Left ventricle myocardium (tissue), 1 donor: Measurements from ENCODE around the genes CACFD1 and RXRA.

DNA sequence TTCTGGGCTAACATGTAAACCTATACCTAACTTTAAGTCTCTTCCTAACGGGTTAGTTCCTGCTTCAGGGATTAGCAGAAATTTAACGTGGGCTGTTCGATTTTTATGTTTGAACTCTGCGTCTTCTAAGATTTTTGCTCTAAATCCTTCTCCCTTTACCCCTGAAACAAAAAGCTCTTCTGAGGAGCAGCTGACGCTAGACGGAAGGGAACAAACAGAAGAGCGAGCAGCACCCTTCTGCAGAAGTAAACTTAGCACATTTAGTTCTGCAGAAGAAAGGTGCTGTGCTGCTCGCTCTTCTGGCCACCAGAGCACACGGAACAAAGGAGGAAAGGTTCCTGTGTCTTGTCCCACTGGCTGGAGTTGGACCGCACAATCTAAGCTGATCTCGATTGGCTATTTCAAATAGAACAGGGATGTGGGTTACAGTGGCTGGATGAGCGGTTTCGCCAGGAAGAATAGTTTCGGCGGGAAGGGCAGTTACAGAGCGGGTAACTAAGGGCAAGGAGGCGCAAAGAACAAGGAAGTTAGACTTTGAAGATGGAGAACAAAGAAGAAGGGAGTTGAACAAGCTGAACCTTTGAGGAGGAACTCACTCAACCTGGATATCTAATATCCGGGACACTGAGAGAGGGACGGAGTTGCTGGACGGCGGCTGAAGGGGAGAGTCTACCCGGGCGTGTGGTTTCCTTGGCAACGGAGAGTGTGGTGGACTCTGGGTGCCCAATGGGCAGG lies 7.0 kb downstream of the GTF3C5 start:
- PRO-cap = no peak

DNA sequence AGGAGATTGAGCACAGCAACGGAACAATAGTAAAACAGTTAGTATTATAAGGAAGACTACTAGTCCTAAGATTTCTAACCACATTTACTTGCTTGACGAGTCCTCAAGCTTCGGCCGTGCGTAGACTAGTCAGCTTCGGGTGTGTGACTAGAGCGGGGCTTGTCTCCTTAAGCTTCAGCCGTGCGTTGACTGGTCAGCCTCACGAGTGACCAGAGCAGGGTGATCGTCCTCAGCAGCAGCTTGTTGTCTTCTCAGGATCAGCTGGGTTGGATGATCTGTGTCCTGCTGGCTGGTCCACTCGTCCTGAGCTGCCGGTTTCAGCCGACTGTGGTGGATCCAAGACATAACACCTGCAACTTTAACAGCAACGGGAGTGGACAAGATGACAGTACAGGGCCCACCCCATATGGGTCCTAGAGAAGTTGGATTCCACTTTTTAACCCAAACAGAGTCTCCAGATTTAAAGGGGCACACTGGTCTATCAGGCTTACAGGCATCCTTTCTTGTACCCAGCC lies 16.7 kb downstream of the CEL start:
- PRO-cap = no peak

DNA sequence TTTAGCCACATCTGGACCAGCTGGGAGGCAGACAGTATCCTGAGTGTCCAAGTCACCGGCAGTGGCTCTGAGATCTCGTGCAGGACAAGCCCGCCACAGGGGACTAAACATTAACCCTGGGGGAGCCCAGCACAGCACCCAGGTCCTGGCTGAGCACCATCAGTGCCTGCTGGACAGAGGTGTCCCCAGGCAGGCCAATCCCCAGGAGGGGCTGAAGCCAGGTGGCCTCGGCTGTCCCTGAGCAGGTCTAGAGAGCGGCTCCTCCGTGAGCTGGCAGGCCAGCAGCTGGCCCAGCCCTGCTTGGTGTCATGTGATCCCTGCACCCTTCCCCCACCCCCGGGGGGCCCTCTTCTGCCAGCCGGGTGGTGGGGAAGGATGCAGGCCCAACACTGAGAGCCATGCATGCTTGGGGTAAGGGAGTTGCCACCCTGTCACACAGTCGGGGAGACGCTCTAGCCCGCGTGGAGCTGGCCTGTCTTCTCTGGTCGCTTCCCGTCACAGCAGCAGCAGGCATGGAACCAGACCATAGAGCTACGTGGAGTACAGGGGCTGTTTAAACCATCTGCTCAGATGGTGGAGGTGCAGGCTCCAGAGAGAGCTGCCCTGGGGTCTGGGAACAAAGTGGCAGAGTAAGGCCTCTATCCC lies 7.1 kb downstream of the RALGDS start:
- PRO-cap = bidirectional peak, plus-strand start at position 347 of the sequence, minus-strand start at position 249 of the sequence

DNA sequence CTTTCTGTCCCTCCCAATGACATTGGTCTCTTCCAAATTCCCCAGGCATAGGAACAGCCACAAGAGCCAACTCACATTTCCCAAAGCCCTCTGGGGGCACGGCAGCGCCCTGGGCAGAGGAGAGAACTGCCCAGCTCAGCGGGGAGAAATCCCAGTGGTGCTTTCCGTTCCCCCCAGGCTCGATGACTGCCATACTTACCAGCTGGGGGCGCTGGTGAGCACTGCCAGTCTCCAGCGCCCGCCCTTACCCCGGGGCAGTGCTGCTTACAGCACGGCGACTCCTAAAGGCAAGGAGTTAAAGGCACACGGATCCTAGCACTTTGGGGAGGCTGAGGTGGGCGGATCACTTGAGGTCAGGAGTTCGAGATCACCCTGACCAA lies 30.0 kb upstream of the OBP2B start:
- PRO-cap = no peak

GRCh38 chr9:133350688-133351492 lies 2.9 kb downstream of the RPL7A start:
- PRO-cap = unidirectional peak, plus-strand start at chr9:133350847

- PRO-cap = unidirectional peak, minus-strand start at chr9:133459633; bidirectional peak, plus-strand start at chr9:133460007, minus-strand start at chr9:133459964; bidirectional peak, plus-strand start at chr9:133460273, minus-strand start at chr9:133460168
Observed at GRCh38 chr9:133459220-133460358, at the start of gene CACFD1. Gene CACFD1 (plus strand): TSS chr9:133459978.

- PRO-cap = no peak
Observed at GRCh38 chr9:133471834-133472366, 7.0 kb downstream of the SLC2A6 start.

DNA sequence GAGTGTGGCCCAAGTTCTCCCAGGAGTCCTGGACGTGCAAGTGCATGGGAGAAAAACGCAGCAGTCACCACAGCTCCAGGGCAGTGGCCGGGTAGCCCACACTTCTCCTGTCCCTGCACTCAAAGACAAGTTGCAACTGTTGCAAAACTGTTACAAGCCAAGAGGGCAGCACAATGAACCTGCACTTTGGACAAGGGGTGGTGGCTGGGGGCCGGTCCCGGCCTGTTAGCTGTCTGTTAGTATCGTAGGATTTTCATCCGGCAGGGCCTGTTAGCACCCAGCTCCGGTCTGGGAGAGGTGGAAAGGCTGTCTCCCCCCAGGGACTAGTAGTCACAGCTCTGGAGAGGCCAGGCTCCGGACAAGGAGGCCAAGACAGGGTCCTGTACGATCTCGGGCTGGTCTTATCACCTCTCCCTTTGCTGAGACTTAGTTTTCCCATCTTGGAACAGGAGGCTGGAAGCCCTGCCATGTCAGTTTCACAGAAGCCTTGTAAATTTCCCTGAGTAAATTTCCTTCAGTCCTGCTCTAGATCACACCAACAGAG lies 1.7 kb upstream of the SARDH start:
- PRO-cap = no peak

GRCh38 chr9:133842208-133842641 lies 104.1 kb upstream of the SARDH start:
- PRO-cap = no peak

DNA sequence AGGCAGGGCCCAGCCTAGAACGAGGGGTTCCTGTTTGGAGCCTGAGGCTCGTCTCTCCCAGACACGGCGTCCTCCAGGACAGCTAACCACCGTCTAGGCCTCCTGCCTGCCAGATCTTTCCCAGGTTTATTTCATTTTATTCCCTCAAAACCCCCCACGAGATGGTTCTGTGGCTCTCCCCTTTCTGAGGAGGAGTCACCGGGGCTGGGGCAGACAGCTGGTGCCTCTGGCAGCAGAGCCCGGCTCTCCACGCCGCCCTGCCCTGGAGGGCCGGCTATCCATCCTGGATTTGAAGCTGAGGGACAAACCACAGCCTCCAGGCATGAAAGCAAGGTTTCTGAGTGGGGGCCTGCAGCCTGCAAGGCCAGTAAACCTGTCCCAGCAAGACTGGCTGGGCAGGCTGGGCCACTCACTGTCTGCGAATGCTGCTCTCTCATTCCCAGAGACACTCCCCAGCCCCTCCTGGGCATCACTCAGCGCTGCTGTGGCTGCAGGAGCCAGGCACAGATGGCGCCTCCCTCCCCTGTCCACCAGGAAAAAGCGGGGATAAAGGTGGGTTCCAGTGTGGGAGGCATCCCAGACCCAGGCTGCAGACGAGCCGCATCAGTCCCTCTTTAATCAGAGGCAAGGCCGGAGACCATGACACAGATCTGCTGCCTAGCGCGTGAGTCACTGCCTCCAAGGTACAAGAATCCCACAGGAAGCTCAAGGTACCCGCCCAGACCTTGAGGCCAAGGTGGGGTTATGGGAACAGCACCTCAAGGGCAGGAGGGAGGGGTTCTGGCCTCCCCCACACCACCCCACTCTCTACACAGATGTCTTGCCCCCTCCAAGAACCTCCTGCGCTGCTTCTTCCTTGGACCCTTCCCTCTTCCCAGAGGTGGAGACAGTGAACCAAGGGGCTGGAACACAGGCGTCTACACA lies 118.0 kb downstream of the VAV2 start:
- PRO-cap = no peak

DNA sequence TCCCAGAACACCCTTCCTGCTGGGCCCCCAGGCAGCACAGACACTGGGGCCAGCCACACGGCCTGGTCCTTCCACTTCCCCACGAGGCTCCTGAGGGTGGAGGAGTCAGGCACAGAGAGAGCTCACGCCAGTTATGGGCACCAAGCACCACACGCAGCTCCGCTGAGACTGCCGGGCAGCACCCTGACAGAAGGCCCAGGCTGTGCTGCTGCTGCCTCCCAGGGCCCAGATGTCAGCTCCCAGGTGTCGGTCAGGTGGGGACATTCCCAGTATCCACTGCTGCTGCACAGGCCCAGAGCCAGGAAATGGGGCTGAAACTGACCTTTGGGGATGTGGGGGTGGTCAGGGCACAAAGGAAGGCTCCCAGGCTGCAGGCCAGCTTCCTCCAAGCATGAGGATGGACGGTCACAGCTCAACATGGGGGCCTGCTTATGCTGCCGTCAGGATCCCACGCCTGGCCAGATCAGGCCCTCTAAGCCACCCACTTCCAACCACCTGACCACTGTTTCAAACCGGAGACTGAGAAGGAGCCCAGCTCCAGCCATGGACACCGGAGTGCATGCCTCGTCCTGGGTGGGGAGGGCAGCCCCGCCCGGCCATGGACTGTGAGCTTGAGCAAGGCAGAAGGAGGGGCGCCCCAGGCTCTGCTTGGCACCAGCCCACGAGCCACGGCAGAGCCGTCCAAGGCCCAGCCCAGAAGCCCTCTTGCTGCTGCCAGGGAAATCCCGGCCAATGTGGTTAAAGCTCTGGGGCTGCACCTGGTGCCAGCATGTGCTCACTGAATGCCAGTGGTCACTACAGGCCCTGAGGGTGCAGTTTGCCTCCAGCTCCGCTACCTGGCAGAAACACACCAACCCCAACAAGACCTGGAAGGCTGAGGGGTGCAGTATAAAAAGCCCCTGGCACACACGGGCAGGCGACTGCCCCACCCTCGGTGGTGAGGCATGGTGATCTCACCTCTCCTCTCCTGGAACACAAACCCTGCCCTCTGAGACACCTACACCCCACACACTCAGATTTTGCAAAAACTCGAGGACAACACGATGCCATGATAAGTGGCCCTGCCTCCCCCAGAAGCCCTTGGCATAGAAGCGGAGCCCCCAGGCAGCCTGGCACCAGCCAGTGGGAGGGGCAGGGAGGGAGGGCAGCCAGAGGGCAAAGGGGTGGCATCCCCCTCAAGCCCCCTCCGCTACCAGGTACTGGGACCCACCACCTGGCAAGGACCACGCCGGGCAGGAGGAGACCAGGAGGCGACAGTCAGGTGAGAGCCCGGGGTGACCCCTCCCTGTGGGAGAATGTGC lies 11.9 kb downstream of the BRD3 start:
- PRO-cap = no peak

GRCh38 chr9:134162969-134163232 lies 27.0 kb downstream of the WDR5 start:
- PRO-cap = no peak

DNA sequence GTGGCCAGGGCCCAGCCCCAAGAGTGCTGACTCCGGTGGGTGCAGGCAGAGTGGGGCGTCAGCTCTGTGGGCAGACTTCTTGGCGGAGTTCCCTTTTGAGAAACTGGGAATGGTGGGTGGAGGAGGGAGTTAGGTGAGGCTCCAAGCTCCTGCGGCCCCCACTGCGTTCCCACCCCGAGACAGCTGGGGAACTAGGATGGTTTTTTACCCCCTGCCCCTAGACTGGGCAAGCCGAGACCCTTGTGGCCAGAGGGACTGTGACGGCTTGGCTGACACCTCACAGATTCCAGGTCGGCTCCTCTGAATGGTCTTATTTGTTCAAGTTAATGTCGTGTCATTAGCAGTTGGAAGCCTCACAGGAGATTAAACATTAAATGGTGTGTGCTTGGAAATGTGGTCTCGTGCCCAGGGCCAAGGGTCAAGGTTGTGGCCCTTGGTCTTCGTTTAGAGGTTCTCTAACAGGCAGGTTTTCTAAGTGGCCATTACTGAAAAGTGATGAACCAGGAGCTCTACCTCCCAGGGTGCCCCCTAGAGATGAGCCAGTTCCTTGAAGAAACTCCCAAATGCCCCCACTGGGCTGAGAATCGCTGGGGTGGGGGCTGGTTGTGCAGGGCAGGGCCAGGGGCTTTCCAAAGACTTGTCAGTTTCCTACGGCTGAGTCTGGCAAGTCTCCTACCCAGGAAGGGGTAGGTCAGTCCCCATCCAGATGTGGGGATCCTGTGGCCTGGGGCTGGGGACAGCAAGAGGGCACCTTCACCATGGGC lies 61.2 kb upstream of the RXRA start:
- PRO-cap = no peak

DNA sequence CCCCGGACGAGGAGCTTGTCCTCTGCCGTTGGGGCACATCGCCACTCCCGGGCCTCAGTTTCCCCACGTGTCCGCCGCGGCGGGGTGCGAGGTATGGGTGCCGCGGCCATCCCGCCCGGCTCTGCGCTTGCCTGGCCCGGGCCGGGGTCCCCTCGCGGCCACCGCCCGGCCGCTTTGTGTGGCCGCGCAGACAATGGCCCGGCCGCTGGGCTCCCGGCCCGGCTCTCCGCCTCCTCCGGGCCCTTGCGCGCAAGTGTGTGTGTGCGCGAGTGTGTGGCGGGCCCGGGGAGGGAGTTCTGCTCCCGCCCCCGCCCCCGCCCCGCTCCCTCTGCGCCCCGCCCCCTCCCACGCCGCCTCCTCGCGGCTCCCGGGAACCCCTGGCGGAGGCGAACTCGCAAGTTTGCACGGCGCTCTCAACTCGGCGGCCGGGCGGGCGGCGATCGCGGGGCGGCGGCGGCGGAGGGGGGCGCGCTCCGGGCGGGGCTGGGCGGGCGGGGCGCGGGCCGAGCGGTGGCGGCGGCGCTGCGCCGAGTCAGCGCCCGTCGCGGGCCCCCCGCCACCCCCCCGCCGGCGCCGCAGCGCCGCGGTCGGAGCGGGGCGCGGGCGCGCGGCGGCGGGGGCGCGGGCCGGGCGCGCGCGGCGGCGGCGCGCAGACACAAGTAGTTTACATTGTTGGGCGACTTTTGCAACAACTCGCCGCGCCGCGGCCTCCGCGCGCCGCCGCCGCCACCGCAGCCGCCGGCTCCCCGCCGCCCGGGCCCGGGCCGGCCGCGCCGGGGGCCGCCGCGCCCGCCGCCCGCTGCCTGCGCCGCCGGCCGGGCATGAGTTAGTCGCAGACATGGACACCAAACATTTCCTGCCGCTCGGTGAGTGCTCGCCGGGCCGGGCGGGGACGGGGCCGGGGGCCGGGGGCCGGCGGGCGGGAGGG lies at the start of gene RXRA:
Gene RXRA (plus strand): TSS at position 662 of the 928 bp plus-strand sequence.
- PRO-cap = bidirectional peak, plus-strand start at position 688 of the sequence, minus-strand start at position 228 of the sequence

- PRO-cap = no peak
Observed at GRCh38 chr9:134331284-134331943, 5.2 kb downstream of the RXRA start.

- PRO-cap = no peak
Observed at GRCh38 chr9:134341315-134342219, 15.3 kb downstream of the RXRA start.

GRCh38 chr9:134375682-134376319 lies 49.5 kb downstream of the RXRA start:
- PRO-cap = bidirectional peak, plus-strand start at chr9:134376218, minus-strand start at chr9:134376034

- PRO-cap = no peak
Observed at GRCh38 chr9:134425321-134425630, 99.0 kb downstream of the RXRA start.

GRCh38 chr9:134430829-134431477 lies 104.7 kb downstream of the RXRA start:
- PRO-cap = no peak

- PRO-cap = no peak
Observed at GRCh38 chr9:134433430-134434326, 107.4 kb downstream of the RXRA start.